ENCODE measurements around the gene POLR1E.

DNA sequence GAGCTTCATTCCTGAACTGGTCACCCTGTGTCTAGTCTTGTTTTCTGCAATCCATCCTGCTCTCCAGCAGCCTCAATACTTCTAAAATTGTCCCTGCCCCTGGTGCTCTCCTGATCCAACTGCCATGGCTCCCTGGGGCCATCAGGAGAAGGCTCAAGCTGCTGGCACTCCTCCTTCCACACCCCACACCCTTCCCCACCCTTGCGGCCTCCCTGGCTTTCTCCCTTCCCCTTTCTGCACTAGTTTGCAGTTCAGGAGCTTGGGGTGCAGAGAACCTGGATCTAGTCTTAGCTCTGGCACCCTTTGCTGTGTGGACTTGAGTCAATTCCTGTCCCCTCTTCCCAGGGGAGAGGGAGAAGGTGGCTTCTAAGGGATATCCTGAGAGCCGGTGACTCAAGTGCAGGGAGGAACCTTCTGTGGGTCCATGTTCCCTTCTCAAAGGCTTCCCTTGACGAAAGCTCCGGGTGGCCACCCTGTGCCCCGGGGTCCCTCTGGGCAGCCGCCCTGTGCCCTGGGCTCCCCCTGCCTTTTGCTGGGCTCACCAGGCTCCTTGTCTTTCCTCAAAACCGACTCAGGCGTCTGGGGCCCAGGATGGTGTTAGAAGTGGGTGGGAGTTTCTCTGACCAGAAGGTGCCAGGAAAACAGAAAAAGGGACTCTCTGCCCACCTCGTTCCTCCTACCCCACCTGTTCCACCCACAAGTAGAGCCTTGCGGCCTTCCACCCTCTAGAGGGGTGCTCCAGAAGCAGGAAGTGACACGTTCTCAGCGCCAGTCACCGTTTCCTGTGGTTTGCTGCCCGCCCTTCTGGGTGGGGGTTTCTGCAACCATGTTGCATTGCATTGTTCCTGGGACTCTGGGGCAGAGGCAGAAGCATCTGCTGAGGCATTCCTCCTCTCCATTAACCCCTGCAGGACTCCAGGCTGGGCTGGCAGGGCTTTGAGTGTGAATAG lies 15.0 kb downstream of the GLIPR2 start:
- PRO-cap = bidirectional peak, plus-strand start at position 842 of the sequence, minus-strand start at position 702 of the sequence

DNA sequence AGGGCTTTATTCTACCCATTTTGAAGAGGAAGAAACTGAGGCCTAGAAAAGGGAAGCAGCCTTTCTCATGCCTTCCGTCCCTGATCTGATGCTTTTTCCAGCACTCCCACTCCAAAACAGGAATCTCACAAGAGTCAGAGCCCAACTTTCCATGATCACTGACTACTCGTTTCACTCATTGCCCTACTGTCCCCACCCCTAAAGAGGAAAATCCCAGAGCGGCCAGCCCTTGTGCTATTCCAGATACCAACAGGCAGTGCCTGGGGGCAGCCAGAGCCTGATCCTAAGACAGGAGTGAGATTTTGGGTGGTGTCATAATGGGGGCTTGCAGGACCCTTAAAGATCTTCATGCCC lies 16.1 kb upstream of the CCIN start:
- PRO-cap = no peak

GRCh38 chr9:36162483-36162868 lies 6.7 kb upstream of the CCIN start:
- PRO-cap = no peak

- PRO-cap = no peak
These were observed 945 bp downstream of the CLTA start for GRCh38 chr9:36191642-36192089.

DNA sequence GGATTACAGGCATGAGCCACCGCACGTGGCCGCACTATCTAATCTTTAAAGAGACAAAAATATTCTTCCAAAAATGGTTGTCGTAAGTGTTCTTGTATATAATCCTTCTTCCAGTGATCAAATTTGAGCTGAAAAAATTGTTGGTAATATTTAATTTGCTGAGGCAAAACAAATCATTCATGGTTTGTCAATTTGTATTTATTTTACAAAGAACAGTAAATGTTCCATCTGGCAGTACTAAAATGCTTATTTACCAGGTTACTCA lies 6.1 kb downstream of the GNE start:
- PRO-cap = no peak

DNA sequence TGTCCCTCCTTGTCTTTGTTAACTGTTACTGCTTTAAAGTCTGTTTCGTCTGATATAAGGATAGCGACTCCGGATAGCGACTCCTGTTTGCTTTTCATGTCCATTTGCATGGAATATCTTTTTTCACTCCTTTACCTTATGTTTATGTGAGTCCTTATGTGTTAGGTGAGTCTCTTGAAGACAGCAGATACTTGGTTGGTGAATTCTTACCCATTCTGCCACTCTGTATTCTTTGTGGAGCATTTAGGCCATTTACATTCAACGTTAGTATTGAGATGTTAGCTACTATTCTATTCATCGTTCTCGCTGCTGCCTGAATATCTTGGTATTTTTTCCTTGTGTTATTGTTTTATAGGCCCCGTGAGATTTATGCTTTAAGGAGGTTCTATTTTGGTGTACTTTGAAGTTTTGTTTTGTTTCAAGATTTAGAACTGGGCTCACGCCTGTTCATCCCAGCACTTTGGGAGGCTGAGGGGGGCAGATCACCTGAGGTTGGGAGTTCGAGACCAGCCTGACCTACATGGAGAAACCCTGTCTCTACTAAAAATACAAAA lies 14.0 kb upstream of the RNF38 start:
- PRO-cap = no peak

DNA sequence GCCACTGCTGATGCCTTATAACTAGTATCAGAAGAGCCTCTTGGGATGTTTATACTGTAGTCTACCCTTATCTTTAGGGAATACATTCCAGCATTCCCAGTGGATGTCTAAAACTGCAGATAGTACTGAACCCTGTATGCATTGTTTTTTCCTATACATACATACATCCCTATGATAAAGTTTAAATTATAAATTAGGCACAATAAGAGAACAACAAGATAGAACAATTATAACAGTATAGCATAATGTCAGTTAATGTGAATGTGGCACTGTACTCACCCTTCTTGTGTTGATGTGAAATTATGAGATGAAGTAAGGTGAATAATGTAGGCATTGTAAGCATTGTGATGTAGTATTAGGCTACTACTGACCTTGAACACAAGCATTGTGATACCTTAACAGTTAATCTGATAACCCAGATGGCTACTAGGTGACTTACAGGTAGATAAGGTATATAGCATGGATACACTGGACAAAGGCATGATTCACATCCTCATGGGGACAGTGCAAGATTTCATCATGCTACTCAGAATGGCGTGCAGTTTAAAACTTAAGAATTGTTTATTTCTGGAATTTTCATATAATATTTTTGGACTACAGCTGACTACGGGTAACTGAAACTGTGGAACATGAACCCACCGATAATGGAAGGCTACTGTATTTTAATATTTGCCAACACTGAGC lies 134.7 kb downstream of the ZCCHC7 start:
- PRO-cap = no peak

DNA sequence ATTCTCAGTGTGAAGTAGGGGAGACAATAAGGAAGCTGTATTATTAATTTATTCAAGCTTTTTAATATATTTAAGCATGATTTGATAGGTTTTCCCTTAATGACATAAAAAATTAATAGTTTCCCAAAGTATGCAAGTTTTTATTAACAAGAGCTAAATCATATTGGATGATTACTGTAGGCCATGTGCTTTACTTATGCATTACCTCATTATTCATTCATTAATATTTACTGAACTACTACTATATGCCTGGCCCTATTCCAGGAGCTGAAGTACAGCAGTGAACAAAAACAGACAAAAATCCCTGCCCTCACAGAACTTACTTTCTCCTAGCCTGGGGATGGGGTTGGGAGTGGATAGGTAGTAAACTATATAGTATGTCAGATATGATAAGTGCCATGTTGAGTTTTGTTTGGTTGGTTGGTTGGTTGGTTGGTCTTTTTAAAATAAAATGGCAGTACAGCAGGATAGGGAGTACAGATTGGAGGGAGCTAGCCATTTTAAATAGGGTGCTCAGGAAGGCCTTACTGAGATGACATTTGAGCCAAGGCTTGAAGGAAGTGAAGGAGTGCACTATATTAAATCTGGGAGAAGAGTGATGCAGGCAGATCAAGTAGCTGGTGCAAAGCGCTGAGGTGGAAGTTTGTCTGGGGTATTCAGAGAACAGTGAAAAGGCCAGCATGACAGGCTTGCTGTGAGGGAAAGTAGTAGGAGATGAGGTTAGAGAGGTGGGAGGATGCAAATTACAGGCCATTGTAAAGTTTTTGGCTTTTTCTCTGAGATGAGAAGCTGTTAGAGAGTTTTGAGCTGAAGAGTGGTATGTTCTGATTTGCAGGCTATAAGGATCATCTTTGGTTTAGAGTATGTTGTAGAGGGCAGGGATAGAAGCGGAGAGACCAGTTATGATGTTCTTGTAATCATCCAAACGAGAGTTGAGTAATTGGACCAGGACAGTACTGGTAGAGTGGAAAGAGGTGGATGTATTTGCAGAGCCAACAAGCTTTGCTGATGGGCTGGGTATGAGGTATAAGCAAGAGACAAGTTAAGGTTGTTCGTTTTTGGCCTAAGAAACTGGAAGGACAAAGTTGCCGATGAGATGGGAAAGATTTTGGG lies 80.9 kb upstream of the GRHPR start:
- PRO-cap = no peak

GRCh38 chr9:37441335-37442588 lies 19.3 kb downstream of the GRHPR start:
- PRO-cap = no peak

DNA sequence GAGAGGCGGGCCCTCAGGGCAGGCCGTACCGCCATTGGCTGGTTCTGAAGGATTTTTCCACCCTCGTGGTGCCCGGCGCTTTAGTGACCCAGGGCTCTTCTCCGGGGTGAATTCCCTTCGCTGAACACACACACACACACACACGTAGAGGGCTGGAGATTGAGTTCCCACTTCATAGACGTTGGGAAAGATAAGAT lies 513 bp upstream of the ZBTB5 start:
- PRO-cap = bidirectional peak, plus-strand start at position 109 of the sequence, minus-strand start outside the sequence

GRCh38 chr9:37485211-37486332 lies at the start of gene POLR1E:
POLR1E (plus strand) TSS chr9:37485948.
- PRO-cap = bidirectional peak, plus-strand start at chr9:37486017, minus-strand start at chr9:37485734

GRCh38 chr9:37486392-37487621 lies 1.1 kb downstream of the POLR1E start:
- PRO-cap = no peak

DNA sequence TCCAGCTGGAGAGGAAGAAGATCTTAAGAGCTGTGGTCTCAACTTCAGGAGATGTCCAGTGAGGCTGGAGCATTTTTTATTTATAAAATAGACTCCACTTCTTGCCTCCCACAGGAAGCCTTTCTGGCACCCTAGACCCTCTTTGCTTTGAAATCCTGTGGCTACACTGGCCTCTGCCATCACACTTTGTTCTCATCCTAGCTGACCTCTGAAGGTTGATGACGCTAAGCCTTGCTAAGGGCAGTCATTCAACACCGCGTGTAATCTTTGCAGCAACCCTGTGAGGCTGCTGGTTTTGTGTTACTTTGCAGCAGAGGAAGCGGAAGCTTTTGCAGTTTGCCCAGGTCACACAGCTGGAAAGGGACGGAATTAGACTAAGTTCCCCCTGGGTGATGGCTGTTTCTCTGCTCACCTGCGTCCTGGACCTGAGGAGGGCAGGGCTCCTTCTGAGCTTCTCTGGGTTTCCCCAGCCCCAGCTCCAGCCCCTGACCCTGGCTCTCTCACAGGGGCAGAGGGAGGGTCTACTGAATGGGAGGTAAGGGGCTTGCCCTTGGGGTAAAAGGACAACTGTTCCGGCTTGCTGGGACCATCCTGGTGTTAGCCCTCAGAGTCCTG lies 7.3 kb upstream of the SLC25A51 start:
- PRO-cap = no peak

- PRO-cap = no peak
These were observed 52.4 kb downstream of the SHB start for GRCh38 chr9:38016491-38017085.

DNA sequence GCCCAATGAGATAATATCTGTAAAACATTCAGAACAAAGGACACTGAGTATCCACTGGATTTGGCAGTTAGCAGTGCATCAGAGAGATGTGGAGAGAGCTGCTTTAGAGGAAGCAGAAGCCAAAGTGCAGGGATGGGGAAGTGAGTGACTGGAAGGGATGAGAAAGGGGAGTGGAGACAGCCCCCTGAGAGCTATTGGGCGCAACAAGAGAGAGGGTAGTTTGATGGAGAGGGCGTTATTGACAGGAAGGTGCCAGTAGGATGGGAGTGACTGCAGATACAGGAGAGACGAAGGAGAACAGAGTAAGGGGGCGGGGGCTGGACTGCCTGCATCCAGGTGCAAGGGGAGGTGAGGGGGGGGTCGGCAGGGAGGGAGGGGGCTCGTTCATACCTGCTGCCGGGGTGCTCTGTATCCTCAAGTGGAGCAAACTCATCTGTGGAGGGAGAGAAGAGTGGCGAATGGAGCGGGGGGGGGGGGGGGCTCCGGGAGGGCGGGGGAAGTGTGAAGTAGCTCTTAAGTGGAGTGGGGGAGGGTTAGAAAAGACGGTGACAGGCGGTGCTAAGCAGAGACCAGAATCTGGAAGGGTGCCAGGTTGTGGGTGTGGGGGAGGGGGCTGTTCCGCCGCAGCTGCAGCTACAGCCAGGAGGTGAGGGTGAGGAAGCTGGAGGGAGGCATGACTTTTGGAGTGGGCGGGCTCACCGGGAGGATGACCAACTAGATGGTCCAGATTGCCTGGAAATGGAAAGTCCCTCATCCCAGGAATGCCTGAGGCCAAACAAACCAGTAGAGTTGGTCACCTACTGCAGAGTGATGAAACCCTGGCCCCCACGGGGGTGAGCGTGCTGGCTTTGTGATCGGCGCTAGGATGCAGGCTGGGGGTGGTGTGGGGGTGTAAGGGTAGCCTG lies 157.8 kb upstream of the SHB start:
- PRO-cap = no peak

GRCh38 chr9:38437420-38437905 lies 13.2 kb upstream of the IGFBPL1 start:
- PRO-cap = no peak

DNA sequence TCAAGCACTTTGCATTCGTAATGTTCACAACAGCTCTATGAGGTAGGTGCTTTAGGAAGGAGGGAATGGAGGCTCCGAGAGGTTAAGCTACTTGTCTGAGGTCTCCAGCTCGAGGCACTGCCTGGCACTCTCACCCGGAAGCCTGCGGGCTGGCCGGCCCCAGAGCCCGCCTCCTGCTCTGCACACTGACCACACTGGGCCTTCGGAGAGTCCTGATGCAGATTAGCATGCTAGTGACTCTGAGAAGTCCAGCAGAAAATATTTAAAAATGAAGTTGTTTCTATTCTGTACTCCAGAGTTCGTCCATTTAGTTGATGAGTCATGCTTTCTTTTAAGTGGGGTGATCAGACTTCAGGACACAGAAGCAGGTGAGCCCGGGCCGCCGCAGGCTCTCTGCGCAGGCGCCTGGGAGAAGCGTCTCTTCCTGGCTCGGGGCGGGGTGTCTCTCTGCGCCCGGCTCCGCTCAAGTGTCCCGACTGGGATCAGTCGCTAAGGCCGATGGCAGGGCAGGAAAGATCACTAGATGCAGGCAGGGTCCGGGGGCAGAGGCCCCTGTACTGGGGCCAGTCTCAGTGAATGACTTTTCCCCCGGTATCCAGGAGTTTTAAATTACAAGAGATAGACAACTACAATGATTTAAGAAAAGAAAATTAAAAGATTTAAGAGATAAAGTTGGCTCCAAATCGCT lies 32.5 kb downstream of the FAM240B start:
- PRO-cap = no peak

DNA sequence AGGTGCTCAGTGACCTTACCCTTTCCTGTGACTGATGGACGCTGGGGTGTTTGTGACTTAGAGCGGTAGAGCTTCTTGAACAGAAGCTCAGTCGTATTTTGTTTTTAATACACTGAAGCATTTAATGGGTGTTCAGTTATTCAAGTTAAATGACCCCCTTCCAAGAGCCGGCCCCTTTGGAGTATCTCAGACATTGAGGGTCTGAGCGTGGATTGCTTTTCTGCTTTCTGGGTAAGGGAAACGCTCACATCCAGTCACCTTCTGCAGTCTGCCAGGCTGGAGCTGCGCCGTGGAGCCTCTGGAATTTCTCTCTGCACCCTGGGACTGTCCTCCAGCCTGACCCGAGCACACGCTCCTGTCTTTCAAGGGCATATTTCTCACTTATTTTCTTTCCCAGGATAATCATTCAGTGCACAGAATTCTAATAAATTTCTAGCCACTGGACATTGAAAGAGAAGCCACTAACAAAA lies 13.5 kb downstream of the FAM240B start:
- PRO-cap = no peak

DNA sequence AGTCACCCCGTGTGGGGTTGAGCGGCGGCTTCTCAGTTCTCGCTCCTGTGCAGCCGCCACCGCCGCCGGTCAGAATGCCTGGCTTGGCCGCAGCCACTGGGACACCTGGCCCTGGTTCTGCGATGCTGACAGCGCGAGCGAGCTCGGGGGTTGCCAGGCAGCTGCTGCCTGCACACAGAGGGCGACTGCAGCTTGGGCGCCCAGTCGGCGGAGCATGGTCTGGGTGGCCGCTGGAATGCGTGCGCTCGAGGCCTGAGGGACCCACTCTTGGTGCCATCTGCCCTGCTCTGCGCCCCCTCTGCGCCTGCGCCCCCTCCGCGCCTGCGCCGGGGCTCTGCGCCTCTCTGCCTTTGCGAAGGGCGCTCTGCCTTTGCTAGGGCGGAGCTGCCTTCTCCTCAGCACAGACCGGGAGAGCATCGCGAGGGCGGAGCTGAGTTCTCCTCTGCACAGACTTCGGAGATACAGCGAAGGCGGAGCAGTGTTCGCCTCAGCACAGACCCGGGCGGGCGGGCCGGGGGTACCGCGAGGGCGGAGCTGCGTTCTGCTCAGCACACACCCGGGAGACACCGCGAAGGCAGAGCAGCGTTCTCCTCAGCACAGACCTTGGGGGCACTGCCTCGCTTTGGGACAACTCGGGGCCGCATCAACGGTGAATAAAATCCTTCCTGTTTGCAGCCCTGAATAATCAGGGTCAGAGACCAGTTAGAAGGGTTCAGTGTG lies 84.8 kb upstream of the ZNG1F start:
- PRO-cap = unidirectional peak, minus-strand start at position 269 of the sequence

DNA sequence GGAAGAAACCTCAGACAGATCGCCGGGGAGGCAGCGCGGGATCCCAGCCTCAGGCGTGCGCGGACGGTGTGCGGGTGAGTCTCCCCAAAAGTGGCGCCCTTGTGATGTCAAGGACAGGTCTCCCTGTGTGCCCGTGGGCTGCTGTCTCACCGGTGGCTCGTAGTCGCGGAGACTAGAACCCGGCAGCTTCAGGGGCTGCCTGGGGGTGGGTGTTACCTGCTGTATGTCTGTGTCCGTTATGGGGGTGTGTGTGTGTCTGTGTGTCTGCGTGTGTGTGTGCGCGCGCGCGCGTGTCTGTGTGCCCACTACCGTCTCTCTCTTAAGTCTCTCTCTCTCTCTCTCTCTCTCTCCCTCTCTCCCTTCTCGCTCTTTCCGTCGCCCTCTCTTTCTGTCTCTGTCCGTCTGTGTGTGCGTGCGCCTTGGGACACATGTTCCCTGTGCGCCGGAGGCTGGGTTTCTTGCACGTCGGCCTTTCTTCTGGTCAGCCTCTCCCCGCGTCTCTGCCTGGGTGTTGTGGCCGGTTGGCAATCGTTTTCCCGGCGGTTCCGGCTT lies 170.0 kb upstream of the ZNG1F start:
- PRO-cap = no peak

Measured in vermiform appendix (tissue), 1 donor.